Measurements from ENCODE around the genes OR10G6, VWA5A, OR8D1 and OR8B3.

DNA sequence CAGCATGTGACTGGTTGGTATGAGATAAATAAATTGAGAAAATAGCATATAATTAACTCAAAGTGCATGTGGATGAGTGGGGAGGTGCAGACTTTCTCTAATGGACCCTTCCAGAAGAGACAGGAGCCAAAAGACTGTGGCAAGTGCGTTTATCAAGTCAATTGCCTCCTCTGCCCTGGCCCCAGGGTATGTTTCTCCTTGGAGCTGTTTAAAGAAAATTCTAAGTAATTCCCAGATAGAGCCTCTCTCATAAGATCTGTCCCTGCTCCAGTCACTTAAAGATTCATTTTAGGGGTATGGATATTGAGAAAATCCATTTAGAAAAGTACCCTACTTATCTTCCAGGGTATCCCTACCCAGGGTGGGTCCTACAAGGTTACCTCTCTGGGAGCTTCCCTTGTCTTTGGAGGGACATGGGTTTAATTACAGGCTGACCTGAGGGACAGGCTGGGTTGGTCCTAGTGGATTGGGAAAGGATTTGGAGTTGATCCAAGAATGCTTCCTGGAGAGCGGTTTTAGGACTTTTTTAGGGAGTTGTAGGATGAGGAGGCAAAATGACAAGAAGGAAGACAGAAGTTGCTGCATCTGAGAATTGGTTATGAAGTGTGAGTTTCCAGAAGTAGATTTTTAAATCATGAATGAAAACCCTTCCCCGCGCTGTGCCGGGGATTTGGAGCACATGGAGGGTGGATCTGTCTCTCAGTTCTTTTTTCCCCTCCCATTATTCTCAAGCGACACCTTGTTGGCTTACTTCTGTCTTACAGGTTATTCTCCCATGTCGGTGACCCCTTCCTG lies 61.8 kb upstream of the CRTAM start:
- PRO-cap, result no peak
- RAMPAGE, long total RNA, result no peak

DNA sequence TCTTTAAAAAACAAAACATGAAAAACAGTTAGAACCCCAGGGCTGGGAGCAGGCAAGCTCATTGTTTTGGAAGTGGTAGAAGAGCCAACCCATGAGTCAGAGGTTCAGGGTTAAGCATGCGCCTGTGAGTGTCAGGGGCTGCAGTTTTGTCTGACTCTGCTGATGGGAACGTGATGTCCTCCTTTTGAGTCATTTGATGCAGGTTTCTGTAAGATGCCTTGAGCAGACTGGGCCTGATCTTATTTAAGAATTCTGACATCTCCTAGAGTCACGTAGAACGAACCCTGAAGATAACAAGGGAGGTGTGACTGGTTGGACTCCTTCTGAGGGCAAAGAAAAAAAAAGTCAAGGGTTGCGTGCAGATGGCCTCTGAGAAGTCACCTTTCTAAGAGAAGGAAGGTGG lies 53.6 kb upstream of the CRTAM start:
- PRO-cap, result no peak
- RAMPAGE, long total RNA, result no peak

- PRO-cap, result no peak
- RAMPAGE, long total RNA, result no peak
Measured at GRCh38 chr11:123194300-123194663, 766 bp downstream of the CLMP start.

- PRO-cap, result no peak
- RAMPAGE, long total RNA, result no peak
Measured at GRCh38 chr11:123301656-123302345, 106.8 kb upstream of the CLMP start.

GRCh38 chr11:123303823-123304304 lies 108.8 kb upstream of the CLMP start:
- PRO-cap, result no peak
- RAMPAGE, long total RNA, result no peak

DNA sequence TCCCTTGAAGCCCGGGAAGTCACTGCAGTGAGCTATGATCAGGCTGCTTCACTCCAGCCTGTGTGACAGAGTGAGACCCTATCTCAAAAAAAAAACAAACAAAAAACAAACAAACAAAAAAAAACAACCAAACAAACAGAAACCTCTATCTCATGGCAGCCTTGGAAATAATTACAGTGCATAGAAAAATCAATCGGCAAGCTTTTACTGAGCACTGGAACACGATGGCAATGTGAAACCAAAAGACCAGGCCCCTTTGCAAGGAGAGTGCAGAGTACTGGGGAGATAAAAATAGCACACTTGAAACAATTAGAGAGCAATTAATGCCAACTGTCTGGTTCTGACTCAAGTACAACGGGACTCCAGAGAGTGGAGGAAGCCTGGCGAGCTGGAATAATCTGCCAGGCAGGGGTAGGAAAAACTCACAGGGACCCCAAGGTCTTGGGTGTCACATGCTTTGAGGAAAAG lies 112.9 kb upstream of the CLMP start:
- PRO-cap, result no peak
- RAMPAGE, long total RNA, result no peak

- PRO-cap, result no peak
- RAMPAGE, long total RNA, result no peak
Measured at GRCh38 chr11:123509316-123510254, 79.5 kb downstream of the GRAMD1B start.

DNA sequence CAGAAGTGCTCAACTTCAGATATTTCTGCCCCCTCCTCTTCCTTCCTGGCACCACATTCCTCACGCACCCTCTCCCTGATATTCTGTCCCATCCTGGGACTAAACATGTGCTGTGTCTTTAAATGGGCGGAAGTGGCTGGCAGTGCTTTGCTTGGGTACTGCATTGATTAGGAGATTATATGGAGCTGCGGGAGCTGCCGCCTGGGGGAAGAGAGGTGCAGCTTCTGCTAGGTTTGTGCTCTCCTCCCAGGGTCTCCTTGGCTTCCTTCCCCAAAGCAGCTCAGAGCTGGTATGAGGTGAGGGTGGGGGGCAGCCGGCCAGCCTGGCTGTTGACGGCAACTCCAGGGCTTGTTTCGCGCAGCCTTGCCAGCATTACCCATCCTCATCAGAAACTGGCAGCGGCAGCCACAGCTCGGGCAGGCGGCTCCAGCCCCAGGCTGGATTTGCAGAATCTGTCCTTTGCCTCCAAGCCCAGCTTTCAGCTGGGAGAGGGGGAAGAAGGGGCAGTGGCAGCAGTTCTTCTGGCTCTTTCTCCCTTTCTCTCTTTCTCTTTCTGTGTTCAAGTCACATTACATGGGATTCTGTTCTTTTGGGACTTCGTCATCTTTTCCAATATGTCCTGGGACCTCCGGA lies 95.5 kb downstream of the GRAMD1B start:
- PRO-cap, result no peak
- RAMPAGE, long total RNA, result no peak

GRCh38 chr11:123628955-123629823 lies 25.2 kb downstream of the SCN3B start:
- PRO-cap, result no peak
- RAMPAGE, long total RNA, result no peak

GRCh38 chr11:123994986-123995600 lies at the start of gene OR10G6:
TSS of gene OR10G6 (minus strand) at chr11:123995161.
- PRO-cap, result no peak
- RAMPAGE, long total RNA, result no peak

- PRO-cap, result no peak
- RAMPAGE, long total RNA, result no peak
Measured at GRCh38 chr11:124113833-124114441, 1.3 kb upstream of the VWA5A start.

DNA sequence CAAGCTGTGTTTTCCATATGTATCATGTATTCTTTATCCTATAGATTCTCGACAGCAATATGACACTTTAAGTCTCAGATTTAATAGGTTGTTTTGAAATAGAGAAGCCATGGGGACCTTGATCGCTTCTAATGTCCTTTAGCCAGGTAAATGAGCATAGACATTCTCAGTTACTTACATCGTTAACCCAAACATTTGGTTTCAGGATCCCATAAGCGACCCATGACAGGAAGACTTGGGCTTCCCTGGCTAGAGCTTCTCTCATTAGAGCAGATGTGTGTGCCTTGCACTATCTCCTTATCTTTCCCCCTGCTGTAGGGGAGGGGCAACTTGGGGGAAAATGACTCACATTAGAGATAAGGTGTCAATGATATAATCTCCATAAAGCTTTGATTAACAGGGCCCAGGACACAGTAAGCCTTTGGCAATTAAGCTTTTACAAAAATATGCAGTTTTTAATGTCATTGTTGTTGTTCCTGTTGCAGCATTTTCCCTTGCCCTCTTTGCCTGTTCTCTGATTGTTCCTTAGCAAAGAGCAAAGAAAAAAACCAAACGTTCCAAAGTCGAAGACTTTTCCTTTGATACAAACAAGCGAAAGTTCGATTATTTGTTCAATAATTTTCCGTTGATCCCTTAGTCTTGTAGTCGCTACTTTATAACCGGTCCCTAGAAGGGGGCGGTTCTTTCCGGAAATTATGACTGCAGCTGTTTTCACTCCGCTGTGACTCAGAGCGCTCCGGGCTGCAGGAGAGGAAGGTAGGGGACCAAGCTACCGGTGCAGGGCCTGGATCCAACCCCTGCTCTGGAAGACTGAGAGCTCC lies at the start of gene VWA5A:
TSS of gene VWA5A (plus strand) at position 724 of the 821 bp plus-strand sequence.
- PRO-cap, result unidirectional peak, plus-strand start at position 724 of the sequence
- RAMPAGE, long total RNA, result no peak

GRCh38 chr11:124313729-124314322 lies at the start of gene OR8D1:
TSS of gene OR8D1 (minus strand) at chr11:124313949.
- PRO-cap, result no peak
- RAMPAGE, long total RNA, result no peak

GRCh38 chr11:124398827-124399176 lies at the start of gene OR8B3:
TSS of gene OR8B3 (minus strand) at chr11:124399024.
- PRO-cap, result no peak
- RAMPAGE, long total RNA, result no peak

- PRO-cap, result no peak
- RAMPAGE, long total RNA, result no peak
Measured at GRCh38 chr11:124445866-124446271, 373 bp upstream of the OR8B8 start.

- PRO-cap, result no peak
- RAMPAGE, long total RNA, result no peak
Measured at GRCh38 chr11:124632513-124633799, 10.3 kb downstream of the TBRG1 start.

GRCh38 chr11:124670728-124671244 lies 2.8 kb downstream of the SIAE start:
- PRO-cap, result no peak
- RAMPAGE, long total RNA, result no peak

GRCh38 chr11:124759852-124760781 lies 2.0 kb downstream of the ESAM start:
- PRO-cap, result bidirectional peak, plus-strand start at chr11:124760557, minus-strand start at chr11:124760382
- RAMPAGE, long total RNA, result no peak

DNA sequence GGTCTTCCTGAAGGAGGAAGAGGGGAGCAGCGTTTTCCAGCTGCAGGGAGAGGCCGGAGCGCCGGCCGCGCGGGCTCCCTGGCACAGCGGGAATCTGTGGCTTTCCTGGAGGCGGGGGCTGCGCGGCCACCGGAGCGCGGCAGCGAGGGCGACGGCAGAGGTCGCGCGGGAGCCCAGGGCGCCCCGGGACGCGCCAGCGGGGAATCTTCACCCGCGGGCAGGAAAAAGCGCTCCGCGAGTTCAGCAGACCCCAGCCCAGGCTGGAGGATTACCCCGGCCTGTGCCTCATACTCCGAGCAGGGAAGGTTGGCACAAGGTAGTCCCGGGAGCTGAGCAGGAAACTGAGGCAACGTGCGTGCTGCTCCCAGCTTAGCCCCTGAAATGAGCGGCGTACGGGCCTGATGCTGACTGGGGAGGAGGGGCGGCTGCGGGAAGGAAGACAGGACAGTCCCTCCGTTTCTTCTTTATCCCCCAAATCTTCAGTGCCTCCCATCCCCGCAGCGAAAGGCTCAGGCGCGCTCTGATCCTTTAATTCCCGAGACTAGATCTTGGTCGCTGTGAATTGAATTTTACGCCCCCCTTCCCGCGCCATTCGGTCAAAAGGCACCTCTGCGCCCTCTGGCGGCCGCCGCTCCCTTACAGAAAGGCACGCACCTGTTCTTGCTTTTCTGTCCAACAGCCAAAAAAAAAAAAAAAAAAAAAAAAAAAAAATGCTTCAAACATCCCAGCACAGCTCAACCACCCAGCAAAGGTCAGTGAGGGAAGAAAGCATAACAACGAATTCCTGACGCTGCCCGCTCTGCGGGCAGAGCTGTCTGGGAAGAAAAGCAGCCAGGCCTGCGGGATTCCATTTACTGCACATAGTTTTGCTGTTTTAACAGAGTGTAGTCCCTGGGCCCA lies 873 bp upstream of the ESAM start:
- PRO-cap, result bidirectional peak, plus-strand start at position 157 of the sequence, minus-strand start at position 69 of the sequence; unidirectional peak, minus-strand start at position 383 of the sequence; bidirectional peak, plus-strand start at position 748 of the sequence, minus-strand start at position 543 of the sequence
- RAMPAGE, long total RNA, result no peak

- PRO-cap, result bidirectional peak, plus-strand start at chr11:124876477, minus-strand start at chr11:124876418; bidirectional peak, plus-strand start at chr11:124876730, minus-strand start at chr11:124876729
- RAMPAGE, long total RNA, result no peak
Measured at GRCh38 chr11:124875920-124877026, 11.0 kb downstream of the ROBO3 start.